Urinary bladder (tissue), 3 donors: ENCODE measurements around a stretch of chr5.

DNA sequence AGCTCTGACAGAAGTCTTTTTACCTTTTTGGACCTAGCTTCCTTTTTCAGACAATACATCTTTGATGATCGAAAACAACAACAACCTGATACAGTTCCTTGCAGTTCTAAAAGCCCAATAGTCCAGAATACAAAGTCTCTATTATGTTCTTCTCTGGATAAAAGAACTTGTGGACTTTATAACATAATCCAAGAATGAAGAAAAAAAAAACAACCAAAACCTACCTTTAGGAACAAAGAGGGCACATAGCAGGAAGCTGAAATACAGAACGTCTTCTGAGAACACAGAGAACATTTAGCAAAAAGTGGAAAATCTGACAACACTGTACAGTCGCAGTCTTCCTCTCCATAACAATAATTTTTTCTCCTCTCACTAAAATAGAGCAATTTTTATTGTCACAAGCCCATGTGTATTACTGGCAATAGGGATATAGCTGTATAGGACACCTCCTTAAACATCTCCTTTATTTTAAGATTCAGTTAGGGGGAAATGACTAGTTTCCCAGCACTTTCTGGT, 106.7 kb downstream of the ANKRD55 start:
- PRO-cap, result no peak
- RAMPAGE, long total RNA, result no peak

DNA sequence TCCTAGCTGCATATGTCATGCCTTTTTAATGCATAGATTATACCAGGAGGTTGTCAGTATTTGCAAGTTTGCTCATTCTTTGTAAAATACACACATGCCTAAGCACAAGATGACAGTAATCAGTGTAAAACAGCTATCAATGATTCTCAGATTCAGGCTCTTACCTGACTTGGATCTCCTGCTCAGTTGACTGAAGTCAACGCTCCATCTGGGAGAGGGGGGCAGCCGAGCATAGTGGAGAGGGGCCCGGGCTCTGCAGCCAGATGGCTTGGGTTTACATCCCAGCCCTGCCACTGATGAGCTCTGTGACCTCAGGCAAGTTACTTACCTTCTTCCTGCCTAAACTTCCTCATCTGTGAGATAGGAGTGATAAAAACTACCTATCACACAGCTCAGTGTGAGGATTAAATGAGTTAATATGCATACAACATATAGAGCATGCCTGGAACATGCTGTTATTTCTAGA, 72.5 kb downstream of the ANKRD55 start:
- PRO-cap, result no peak
- RAMPAGE, long total RNA, result no peak

DNA sequence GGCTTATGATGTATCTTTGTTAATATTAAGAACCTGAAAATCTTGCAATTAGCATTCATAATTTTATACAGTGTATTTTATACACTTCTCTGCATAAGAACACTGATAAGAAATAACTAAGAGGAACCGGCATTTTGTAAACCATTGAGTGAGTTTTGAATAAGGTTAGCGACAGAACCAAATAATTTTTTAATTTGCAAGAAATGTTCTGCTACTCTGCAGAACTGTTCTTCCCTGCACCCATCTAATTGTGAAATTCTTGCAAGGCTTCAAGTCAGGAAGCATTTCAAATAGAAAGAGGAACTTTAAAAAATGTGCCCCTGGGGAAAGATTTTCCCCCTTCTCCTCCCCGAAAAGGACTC, 180.8 kb upstream of the ANKRD55 start:
- PRO-cap, result no peak
- RAMPAGE, long total RNA, result no peak

DNA sequence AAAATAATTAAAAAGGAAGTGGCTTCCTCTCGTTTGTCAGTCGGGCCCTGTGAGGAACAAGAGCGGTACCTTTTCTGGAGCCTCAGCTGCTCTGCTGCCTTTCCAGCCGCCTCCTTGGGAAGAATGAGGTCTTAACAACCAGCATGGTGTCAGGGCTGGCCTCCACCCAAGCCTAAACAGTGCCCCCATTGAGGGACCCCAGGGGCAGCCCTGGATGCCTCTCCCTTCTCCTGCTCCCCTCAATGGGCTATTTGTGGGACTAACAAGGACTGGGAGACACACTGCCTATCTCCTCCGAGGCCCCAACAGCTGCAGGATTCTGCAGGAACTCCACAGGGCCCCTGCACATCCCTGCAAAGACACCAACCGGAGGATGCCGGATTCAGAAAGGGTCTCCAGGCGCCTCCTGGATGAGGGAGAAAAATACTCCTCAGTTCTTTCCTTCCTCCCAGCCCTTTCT, 155.3 kb upstream of the MAP3K1 start:
- PRO-cap, result no peak
- RAMPAGE, long total RNA, result no peak

DNA sequence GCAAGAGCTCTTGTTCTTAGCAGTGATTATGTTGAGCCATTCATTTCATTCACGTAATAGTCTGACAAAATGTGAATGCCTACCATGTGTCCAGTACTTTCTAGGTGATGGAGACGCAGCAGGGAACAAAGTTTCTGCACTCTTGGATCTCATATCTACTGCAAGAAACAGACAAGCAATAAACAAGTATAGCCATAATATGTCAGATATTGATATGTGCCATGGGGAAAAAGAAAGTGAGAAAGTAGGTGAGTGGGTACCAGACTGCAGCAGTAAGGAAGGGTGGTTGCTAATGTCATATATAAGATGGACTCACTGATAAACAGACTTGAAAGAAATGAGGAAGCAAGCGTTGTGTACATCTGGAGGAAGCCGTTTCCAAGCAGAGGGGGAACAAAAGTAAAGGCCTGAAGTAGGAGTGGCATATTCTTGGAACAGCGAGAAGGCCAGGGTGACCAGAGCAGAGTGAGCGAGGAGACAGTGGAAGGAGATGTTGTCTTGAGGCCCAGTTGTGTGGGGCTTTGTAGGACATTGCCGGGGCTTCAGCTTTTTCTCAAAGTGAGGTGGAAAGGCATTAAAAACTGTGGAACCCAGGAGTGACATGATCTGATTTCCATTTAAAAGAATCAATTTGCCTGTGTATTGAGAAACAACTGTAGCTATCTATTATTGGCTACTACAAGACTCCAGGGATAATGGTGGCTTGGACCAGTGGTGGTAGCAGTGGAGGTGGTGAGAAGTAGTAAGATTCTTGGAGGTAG, 142.2 kb upstream of the MAP3K1 start:
- PRO-cap, result no peak
- RAMPAGE, long total RNA, result no peak

GRCh38 chr5:56733590-56734079, 81.7 kb upstream of the MAP3K1 start:
- PRO-cap, result no peak
- RAMPAGE, long total RNA, result no peak

DNA sequence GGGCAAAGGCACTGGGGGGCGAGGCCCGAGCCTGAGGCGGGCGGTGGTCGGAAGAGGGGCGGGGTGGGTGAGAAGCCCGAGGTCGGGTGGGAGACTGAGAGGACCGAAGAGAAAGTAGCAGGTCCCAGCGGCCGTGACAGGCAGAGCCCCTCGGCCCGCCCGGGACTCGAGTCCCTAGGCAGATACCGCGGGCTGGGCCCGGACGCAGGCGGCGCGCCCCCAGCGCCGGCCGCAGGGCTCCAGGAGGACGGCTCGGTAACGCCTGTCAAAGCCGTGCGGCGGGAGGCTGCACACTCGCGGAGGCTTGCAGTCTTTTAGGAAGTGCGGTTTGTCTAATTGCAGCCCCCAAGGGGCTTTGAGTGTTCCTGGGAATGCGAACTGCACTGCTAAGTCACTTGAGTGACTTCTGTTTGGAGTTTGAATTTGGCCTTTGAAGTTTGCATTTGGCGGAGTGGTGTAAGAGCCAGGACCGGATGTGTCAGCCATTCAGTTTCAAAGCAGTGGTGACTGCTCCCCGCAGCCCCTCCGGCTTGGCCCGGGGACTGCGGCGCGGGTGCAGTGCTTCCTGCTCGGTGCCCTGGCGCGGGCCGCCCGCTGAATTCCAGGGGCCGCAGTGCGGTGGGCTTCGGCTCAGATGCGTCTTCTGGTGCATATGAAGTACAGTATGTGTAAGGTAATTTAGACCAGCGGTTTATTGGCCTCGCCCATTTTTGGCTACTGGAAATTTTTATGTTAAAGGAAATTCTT, 1.3 kb downstream of the MAP3K1 start:
- PRO-cap, result unidirectional peak, minus-strand start at position 645 of the sequence
- RAMPAGE, long total RNA, result no peak

DNA sequence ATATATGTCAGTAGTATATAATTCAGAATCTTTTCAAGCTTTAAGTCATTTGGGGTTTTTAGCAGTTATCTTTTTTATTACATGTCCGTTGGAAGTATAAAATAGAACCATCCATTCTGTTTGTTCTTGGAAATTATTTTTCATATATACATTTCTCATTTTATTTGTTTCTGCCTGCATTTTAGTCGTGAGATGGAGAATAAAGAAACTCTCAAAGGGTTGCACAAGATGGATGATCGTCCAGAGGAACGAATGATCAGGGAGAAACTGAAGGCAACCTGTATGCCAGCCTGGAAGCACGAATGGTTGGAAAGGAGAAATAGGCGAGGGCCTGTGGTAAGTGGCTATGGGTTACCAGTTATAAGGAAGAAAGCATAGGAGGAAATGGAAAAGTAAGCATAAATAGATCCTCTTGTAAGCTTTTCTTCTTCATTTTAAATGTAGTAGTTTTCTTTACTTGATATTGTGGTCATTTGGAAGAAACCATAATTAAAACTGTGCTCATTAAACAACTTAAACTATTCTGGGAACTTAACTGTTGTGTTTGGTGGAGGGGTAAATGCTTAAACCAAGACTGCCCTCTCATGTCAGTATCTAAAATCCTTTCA, 41.2 kb downstream of the MAP3K1 start:
- PRO-cap, result no peak
- RAMPAGE, long total RNA, result no peak

DNA sequence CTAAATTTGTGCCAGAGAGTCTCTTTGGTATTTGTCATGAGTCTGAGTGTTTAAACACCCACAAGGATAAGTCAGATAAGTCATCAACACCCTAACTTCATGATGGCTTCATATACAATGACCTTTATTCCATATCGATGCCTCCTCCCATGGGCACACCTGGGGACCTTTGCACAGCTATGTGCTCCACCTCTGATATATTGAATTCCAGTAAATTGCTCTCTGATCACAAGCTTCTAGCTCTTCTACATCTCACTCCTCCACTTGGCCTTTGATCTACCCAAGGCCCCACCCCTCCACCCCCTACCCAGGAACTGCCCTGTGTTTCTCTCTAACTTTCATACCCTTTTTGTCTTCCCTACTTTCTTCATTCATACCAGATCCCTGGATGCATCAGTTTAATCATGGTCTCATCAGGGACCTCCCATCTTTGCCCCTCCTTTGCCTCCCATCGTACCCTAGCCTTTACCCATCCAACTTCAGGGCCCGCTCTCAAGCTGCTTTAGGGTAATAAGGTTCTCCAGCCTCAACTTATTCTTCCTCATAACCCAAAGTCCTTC, 102.9 kb upstream of the MIER3 start:
- PRO-cap, result no peak
- RAMPAGE, long total RNA, result no peak

GRCh38 chr5:57408623-57409154, 73.9 kb downstream of the ACTBL2 start:
- PRO-cap, result unidirectional peak, minus-strand start at chr5:57408790
- RAMPAGE, long total RNA, result no peak

DNA sequence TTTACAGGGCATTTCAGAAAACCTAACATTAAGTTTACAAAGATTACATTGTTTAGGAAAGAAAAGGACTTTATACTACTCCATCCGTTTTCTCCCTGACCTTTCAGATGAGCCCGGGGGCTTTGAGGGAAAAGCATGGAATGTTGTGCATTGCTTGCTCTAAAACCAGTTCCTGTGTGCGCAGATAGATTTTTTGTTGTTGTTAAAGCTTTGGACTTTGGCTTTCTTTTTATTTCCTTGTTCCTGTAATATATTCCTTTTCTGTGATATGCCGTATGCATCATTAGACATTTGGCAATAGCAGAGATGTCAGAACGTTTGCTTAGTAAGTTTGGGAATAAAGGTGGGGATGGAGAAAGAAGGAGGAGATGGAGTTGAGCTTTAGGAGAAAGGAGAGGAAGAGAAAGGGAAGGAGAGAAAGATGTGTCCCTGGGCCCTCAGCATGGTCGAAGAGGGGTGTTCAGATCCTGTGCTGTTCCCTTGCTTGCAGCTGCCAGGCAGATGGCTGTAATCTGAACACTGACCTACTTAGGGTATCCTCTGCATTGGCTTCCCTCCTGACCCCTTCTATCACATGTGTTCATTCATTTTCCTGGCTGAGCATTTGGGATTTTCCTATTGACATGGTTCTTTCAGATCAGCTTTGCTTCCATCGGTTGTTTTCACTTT, 26.3 kb downstream of the ACTBL2 start:
- PRO-cap, result no peak
- RAMPAGE, long total RNA, result no peak

DNA sequence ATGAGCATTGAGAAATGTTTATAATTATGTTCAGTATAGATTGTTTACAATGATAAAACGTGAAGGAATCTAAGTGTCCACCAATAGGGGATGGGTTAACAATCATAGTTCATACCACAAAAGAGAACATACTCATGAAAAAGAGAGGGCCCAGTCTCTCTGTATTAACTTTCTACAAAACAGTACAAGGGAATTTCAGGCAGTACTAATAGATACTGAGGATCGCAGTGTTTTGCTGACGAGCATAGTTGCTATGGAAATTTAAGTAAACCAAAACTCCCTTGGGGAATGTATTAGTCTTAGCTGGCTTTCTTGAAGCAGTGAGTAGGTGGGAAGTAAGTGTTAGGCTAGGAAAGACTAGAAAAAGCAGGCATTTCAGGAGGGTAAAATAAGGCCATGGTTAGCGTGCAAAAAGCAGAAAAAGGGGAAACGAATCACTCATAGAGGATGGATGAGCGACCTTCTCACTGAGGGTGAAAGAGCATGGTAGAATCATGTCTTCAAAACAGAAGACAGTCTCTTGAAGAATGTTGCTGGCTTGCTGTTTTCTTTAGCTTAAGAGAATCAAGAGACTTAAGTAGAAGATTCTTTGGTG, 84.3 kb upstream of the ACTBL2 start:
- PRO-cap, result no peak
- RAMPAGE, long total RNA, result no peak

GRCh38 chr5:57862376-57863080, 379.9 kb upstream of the ACTBL2 start:
- PRO-cap, result no peak
- RAMPAGE, long total RNA, result no peak

GRCh38 chr5:58410499-58410917, 49.4 kb downstream of the PLK2 start:
- PRO-cap, result no peak
- RAMPAGE, long total RNA, result no peak

GRCh38 chr5:58704046-58704365, 121.1 kb downstream of the RAB3C start:
- PRO-cap, result no peak
- RAMPAGE, long total RNA, result no peak

DNA sequence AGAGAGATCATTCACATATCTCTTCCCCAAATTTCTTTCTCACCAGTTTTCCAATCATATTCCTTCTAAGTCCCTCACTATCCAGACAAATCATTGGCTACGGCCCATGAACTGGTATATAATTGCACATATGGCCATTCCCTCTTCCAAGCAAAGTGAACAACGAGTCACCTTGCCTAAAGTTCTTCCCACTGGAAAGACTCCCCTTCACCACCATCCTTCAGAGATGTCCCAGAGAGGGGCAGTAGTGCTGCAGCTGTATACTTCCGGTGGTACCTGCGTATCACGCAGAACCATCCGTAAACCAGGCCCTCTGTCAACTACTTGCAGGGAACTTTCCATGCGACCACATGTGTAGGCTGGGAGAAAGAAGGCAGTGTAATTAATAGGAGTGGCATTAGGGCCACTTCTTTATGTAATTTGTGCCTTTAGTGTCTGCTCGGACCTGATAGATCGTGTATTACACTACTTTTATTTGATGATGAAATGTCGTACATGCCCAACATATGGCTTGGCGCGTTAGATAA, 400.1 kb downstream of the RAB3C start:
- PRO-cap, result no peak
- RAMPAGE, long total RNA, result no peak

DNA sequence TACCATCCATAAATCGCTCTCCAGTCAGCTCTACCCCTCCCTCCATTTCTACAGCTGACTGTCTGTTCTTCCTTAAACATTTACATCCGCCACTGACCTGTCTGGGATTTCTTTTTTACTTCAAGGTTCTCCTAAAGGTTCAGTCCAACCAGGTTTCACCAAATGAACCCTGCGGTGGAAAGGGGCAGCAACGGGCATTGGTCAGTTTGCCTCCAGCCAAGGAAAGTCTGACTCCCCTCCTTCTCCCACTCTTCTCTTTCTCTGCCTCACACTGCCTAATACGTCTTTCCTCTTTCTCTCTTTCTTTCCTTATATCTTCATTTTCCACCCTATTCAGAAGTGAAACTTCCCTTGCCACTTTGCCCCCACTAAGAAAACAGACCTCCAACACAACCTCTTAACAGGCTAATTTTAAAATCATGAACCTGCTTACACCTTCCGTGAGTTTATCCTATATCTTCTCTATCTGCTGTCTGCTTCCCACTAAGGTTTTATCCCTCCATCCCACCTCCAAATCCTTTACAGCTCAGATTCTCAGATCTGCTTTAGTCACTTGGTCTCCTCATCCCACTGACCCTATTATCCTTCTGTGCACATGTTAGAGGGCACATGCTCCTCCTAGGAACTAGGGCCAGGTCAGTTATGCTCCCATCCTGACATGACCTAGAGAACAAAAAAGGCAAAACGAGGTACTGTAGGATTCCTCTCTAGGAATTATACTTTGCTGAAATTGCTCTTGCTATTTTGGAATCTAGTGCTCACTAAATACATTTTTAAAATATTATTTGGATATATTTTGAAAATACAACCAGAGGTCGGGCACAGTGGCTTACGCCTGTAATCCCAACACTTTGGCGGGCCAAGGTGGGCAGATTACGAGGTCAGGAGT, 439.4 kb downstream of the RAB3C start:
- PRO-cap, result no peak
- RAMPAGE, long total RNA, result no peak

DNA sequence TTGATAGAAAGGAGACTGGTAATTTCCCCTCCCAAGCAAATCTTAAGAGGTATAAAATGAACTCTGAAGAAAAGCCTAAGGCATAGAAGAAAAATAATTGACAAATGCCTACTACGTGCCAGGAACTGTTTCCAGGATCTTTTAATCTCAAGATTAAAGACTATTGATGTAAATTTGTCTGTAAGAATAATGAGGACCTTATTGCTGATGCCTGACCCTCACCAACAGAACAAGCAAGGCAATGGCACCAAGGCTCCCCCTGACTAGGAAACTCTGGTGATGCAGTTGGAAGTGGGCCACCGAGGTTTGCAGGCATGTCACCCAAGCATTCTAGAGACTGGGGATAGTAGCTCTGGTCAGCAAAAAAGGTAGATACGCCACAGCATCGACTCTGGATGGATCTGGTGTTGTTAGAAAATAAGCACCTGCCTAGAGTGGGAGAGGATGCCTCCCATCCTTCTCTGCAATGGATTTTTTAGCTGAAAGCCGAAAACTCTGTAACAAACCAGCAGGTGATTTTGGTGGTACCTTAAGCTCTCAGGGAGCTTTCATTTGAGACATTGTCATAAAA, 308.7 kb downstream of the PDE4D start:
- PRO-cap, result no peak
- RAMPAGE, long total RNA, result no peak

DNA sequence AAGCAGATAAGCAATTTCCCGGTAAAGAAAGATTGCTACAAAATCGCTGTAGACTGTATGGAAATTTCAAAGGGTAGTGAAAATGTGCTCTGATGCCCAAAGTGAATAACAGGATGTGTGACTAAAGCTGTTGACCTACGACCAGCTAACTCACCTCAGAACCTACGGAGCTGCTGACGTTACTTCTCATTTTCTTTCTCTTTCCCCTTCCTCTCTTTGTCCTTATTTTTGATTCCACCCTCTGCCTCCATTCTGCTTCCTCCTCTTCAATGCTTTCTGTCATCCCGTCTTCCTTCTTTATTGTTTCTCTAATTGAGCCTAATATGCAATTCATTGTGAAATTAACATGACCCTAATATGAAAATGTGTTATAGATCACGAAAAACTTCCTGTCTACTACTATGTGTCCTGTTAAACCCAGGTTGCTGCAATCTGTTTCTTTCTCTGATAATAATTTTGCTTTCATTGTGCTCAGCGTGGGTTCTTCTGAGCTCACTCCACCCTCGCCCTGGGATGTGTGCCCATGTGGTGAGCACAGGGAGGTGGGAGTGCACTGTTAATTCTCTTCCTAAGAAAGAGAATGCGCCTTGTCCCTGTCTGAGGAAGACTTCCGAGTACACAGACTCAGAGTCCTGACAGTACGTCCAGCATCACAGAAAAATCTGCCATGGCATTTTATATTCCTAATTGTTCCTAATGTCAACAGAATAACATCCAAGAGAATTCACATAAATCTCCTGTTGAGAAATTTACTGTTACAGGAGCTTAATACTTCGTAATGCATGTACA, 102.9 kb downstream of the PDE4D start:
- PRO-cap, result bidirectional peak, plus-strand start at position 225 of the sequence, minus-strand start at position 78 of the sequence
- RAMPAGE, long total RNA, result no peak

DNA sequence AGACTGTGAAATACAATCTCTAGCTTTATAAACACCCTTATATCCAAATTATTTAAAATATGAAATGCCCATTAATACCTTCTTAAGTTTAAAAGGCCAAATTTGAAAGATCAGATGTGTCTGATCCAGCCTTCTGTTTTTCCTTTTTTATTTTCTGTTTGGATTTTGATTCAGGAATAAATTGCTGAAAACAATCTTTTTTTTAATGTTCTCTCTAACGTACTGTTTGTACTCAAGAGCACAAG, 88.1 kb upstream of the PDE4D start:
- PRO-cap, result unidirectional peak, minus-strand start at position 149 of the sequence
- RAMPAGE, long total RNA, result no peak